Measurements from ENCODE around the genes OTUD5, KCND1, PLP2, NUDT10, XAGE2 and FAM156A.

DNA sequence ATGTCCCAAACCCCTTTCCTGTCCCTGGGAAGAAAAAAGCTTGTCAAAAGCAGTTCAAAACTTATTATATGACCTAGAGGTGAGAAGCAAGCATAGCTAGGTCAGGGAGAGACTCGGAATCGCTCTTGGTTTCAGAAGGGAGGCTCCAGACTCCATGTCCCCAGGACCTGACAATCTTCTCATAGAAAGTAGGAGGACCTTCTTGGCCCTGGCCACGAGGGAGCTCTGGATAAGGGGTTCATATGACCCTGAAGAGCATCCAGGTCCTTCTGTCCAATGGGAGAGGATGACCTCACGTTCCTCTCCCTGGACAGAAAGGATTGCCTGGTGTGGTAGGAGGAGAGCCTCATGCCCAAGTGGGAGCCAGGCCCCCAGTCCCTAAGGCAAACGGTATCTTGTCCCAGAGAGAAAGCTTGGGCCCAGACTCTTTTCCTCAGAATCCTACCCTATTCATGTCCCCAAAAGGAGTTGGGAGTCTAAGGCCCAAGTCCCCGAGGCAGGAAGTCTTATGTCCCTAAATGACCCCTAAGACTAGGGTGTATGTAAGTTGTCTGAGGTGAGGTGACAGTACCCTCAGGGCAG, 2.6 kb downstream of the OTUD5 start:
- PRO-cap, 10 experiments: no peak in any of the 10 experiments

DNA sequence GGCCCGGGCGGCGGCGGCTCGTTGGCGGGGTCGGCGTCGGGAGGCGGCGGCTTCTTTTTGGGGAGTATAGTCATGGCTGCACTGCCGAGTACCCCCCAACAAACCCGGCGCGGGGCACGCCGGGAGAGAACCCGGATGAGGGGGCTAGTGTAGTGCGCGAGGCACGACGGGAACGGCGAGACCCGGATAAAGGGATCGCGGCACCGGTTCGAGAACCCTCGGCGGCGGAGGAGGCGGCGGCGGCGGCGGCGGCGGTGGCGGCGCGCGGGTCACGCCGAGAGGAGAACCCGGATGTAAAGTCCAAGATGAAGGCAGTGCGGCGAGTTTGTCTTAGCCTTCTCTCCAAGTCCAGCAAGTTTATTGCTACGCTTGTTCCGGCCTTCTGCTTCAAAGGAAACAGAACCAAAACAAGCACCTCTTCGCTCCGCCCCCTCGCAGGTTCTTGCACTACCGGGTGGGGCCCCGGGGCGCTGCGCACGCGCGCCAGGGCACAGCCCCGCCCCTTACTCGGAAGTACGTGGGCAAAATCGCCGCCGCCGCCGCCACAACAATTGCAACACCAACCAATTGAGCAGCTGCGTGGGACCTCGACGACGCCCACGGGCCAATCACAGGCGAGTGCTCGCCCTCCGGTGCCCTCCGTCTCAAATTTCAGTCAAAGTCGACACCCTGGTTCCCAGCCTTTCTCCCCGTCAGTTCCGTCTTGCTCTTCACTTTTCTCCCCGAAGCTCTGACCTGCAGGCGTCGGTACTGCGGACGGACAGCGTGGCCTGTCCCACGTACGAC, at the start of gene OTUD5:
Gene OTUD5, minus strand, starts transcription at position 111 of the 786 bp plus-strand sequence.
- PRO-cap, 10 experiments: peak in 10 of 10 experiments; most common plus-strand start position 658 of the sequence (in 10); most common minus-strand start position 384 of the sequence (in 7)

GRCh38 chrX:48971643-48972674, at the start of gene KCND1:
KCND1 (minus strand) TSS chrX:48971844.
- PRO-cap, 10 experiments: peak in 3 of 10 experiments; most common plus-strand start chrX:48972129 (in 1); most common minus-strand start chrX:48971866 (in 3)

DNA sequence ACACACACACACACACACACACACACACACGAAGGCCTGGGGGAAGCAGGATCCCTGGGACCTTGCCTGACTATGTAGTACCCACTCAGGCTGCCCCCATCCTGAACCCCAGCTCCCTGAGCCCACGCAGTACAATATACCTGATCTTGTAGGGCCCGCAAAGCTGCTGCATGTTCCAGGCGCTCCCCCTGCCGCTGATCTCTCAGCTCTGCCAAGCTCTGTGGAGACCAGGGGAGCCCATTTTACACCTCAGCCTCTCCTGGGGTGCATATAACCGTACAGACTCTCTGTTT, 14.1 kb downstream of the GRIPAP1 start:
- PRO-cap, 10 experiments: no peak in any of the 10 experiments

- PRO-cap, 10 experiments: no peak in any of the 10 experiments
Observed at GRCh38 chrX:49060734-49061278, 2.0 kb downstream of the CCDC120 start.

DNA sequence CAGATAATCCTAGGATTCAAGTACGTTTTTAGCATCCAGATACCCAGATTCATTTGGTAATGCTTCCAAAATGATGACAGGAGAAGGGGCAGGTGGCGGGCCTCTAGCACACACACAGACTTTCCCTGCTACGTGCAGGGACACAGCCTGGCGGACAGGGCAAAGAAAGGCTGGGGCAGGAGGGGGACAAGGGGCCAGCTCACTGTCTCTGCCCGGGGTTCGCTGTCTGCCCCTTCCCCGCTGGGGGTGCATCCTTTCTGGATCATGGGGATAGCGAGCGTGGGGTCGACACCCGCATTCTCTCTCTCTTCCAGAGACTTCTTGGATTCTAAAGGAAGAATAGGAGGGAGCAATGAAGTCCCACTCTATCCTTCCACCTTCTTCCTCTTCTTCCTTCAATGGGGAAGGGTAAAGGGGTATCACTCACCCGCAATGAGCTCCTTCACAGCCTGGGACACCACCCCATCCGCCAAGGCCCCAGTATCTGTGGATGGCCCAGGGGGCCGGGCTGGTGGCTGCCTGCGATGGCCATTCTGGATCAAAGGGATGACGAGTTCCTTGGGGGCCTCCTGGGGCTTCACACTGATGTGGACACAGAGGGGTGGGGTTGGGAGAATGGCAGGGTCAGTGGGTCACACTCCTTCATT, 1.2 kb downstream of the GPKOW start:
- PRO-cap, 10 experiments: no peak in any of the 10 experiments

GRCh38 chrX:49138746-49140129, 15.7 kb upstream of the GPKOW start:
- PRO-cap, 10 experiments: no peak in any of the 10 experiments

- PRO-cap, 10 experiments: peak in 10 of 10 experiments; most common plus-strand start chrX:49171908 (in 10); most common minus-strand start chrX:49171854 (in 3)
Observed at GRCh38 chrX:49171646-49172306, at the start of gene PLP2. PLP2 (plus strand) TSS chrX:49171898.

- PRO-cap, 10 experiments: peak in 2 of 10 experiments; most common minus-strand start chrX:49227078 (in 1)
Observed at GRCh38 chrX:49227000-49227349, 6.2 kb downstream of the CACNA1F start.

GRCh38 chrX:49839317-49839527, 10.1 kb downstream of the PAGE4 start:
- PRO-cap, 10 experiments: peak in 1 of 10 experiments; most common plus-strand start chrX:49839376 (in 1)

DNA sequence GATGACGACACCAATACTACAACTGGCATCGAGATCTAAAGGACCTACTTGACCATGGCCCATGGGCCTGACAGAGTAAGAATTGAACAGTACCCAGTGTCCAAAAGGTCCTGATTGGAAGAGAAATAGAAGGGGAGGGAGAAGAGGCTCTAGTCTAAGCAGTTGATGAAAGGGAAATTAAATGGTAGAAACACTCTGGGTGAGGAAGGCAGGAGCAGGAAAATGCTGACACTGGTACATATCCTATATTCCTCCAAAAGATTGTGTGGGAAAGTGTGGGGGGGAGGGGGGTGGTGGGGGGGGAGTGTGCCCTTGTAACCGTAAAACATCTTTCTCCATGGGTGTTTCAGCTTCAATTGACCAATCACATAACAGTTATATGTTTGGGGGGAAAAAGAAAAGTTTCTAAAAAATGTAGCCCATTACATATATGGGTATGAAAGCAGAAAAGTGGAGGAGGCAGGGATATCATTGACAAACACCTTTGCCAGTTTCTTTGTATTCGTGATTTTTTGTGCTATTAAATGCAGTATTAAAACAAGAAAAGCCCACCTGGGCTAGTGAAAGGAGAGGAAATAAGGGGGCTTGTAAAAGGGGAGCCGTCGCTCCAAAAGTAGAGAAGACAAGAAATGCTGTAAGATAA, 2.5 kb downstream of the USP27X start:
- PRO-cap, 10 experiments: no peak in any of the 10 experiments

DNA sequence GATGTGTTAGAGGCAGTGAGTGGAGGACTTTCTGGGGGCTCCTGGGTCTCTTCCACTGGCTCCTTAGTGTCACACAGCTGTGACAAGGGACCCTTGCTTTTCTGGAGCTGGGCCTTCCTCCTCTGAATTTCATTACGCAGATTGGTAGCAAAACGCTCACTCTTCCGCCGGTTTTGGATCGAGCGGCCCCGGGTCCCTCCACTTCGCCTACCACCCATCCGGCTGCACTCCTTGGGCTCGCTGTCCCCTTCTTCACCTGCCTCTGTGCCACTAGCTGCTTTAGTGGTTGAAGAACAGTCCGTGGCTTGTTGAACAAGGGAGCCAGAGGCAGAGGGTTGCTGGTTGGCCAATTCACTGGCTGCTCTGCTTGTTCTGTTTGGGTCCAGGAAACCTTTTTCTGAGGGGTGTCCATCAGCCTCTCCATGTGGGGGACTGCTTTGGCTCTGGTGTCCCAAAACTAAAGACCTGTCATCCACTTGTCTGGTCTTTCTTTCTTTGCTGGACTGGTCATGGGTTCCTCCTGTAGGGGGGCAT, 163.6 kb upstream of the DGKK start:
- PRO-cap, 10 experiments: no peak in any of the 10 experiments

DNA sequence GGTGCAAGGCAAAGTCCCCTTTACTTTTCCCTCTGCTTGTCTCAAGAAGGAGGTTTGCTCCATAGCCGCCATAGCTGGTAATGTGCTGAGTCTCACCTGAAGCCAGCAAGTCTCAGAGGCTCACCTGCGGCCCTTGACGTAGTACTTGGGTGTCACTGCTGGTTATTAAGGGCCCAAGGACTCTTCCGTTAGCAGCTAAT, 142.6 kb downstream of the BMP15 start:
- PRO-cap, 10 experiments: no peak in any of the 10 experiments

- PRO-cap, 10 experiments: peak in 3 of 10 experiments; most common plus-strand start chrX:51332822 (in 3); most common minus-strand start chrX:51332695 (in 1)
Observed at GRCh38 chrX:51332015-51333262, at the start of gene NUDT10. NUDT10 (plus strand) TSS chrX:51332822.

DNA sequence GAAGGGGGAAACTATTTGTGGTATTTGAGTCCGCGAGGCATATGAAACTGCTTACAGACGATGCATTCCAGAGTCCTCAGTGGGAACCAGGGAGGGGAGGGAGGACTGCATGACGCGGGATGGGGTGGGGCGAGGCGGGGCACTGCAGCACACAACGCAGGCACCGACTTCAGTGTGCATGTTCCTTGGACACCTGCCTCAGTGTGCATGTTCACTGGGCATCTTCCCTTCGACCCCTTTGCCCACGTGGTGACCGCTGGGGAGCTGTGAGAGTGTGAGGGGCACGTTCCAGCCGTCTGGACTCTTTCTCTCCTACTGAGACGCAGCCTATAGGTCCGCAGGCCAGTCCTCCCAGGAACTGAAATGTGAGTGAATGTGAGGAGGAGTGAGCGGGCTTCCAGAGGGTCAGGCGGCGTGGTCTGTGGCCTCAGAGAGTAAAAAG, at the start of gene XAGE2:
Gene XAGE2, plus strand, starts transcription at position 172 of the 442 bp plus-strand sequence.
- PRO-cap, 10 experiments: no peak in any of the 10 experiments

DNA sequence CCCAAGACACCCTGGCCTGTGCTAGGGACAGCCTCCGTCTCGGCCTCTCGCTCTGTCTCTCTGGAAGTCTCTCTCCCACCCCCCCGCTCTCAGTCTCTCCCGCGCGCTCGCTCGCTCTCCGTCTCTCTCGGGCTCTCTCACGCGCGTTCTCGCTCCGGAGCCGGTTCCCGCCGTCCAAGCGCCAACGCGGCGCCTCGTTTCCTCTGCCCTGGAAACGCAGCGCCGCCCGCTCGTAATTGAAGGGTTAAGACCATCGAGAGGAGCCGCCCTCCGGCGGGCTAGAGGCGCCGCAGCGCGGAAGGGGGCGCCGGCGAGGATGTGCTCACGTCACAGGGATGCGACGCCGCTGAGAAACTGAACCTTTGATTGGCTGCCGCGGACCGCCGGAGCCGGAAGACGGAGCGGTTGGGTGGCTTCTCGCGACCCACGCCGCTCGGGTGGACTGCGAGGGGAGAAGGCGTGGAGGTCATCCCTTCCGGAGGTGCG, at the start of gene FAM156A:
Gene FAM156A, minus strand, starts transcription at position 255 of the 486 bp plus-strand sequence.
- PRO-cap, 10 experiments: no peak in any of the 10 experiments

DNA sequence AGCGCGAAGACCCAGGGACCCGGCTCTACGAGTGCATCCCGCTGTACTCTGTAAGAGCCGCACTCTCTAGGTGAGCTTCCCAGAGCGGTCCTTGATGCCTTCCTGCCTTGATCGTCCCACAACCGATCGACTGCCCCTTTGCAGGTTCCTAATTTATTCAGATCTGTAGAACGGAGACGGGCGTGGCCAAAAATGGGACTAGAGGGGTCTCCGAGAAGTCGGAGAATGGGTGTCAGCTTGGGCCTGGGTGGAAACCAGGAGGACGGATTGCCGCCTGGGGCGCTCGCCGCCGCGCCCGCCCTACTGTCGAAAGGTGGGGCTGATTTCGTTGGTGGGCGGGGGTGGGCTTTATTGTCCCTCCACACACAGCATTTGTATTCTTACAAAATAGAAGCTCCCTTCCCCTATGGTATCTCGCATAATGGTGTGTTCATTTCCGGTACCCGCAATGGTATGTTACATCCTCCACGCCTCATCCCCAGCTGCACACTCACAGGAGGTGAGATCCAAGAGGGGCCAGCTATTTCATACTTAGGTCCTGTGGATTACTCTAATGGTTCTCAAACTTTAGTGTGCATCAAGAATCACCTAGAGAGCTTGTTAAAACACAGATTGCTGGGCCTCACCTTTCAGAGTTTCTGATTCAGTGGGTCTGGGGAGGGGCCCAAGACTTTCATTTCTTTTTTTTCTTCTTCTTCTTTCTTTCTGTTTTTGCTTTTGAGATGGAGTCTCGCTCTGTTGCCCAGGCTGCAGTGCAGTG, 42.4 kb upstream of the FAM156A start:
- PRO-cap, 10 experiments: no peak in any of the 10 experiments

GRCh38 chrX:53414660-53415371, 7.6 kb downstream of the SMC1A start:
- PRO-cap, 10 experiments: no peak in any of the 10 experiments

GRCh38 chrX:53573574-53574080, 112.9 kb downstream of the HUWE1 start:
- PRO-cap, 10 experiments: no peak in any of the 10 experiments

DNA sequence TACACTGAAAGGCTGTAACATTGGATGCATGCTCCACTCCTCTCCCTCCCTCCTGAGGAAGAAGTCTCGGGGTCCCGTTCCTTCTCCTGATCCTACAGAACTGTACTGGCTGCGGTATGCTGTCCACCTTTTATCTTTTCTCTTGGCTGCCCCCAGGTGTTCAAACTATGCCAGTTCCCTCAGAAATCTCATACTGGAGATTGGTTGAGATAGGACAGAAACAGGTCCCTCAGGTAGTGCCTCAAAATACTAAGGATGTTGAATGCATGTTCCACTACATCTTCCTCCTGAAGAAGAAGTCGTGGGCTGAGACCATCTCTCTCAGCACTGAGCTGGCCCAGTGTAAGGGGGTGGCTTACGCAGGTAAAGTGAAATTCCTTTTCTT, 145.4 kb upstream of the HUWE1 start:
- PRO-cap, 10 experiments: no peak in any of the 10 experiments